Anterior vena cava (tissue), 1 donor: ENCODE measurements around a stretch of chr6.

DNA sequence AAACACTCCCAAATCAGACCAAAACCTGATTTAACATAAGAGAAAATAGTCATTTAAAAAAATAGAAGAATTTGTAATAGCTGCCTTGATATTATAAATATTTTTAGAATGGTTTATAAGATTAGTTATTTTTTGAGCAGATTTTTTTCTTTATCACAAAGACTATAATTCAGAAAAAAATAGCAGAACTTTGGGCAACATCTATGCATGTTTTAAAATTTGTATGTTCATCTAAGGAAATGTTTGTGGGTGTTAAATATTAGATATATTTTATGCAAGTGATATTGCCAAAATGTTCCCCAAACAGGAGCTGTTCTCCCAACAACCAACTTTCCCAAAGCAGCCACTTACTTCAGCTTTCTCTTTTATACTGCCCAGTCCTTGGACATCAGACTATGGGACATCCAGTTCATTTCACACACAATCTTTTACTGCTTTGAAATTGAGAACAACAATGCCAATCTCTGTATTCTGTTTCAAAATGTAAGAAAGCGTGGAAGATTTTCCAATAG is 286.6 kb downstream of the ADGB start:
- PRO-cap, result no peak

DNA sequence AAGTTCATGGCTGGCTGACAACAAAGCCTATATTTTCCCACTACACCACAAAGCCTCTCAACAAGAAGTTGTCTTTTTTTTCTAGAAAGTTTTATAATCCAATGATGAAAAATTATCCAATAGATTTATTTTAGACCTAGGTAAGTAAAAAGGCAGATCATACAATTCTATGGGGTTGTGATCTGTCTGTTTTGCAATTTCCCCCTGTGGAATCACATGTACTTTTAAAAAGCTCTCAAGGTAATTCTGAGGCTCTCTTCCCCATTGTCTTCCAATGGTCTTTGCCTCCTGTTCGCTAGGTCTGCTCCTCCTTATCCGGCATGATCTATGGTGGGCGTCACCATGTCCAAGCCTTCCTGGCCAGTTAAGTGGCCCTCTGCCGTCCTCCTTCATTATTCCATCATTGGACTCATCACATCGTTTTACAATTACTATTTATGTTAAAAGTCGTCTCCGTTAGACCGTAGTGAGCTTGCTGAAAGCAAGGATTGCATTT is 2.4 kb upstream of the STXBP5 start:
- PRO-cap, result no peak

DNA sequence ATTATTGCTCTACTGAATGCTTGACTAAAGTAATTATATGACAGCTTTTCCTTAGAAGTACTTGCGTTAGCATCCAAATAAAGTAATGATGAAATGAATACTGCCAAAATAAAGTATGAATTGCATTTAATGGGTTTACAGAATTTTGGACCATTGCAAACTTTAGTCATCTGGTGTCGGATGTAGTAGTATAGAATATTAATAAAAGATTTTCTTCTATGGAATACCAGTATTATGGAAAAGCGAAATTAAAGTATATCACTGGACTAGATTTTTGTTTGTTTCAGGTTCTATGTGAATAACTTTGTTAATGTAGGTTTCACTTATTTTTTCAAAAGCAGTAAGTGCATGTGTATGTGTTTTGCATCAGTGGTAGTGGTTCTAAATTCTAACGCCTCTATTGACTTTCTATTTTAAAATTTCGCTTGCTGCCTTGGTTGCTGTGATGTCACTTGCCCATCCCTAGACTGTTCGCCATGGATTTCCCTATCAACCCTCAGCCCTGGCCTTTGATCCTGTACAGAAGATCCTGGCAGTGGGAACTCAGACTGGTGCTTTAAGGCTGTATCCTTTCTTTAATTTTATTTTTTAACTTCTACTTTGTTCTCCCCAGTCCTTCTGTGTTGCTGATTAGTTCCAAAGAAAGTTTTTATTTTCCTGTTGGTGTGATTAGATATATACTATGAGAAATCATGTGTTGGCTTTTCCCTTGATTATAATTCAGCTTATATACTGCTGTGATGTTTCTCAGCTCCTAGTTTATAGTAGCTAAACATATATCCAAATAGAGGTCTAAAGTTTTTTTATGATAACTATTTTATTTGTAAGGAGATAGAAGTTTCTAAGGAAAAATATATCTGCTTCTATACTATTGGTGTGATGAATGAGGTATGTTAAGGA is 1.5 kb downstream of the STXBP5 start:
- PRO-cap, result no peak

DNA sequence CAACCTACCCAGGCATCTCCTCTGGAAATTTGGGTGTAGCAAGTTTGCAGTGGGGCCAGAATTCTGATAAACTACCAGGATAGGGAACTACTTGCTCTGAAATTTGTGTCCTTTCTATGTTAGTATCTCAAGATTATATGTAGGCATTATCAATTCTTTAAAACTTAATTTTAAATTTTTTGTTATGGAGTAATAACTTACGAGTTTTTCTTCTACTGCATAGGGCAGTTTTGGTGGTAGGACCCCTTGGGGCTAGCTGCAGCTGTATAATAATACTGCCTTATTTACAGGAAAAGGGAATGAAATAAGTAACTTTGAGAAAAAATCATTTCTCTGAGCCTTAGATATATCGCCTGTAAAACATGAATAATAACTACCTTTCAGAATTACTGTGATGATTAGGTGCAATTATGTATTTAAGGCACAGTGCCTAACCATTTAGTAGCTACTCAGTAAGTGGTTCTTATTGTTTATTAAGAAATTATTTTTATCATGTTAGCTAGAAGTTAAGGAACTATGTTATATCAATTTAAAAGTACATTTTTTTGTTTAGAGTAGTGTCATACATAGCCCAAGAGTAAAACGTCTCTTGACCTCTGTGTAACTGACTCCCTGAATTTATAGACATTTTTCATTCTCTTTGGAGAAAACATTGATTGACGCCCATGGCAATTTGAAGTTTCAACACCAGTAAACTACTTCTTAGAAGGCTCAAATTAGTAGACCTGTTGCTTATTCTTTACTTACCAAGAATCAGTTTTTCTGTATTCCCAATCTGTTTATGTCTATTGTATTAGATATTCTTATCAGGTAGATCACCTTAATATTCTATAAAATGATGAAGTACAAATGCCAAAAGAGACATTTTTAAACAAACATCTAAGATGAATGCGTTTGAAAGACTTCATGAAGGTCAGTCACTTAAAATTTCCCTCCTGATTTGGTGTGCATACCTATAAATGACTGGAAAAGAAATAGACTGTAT is 28.4 kb downstream of the STXBP5 start:
- PRO-cap, result no peak

- PRO-cap, result no peak
Observed at GRCh38 chr6:147255916-147256821, 52.0 kb downstream of the STXBP5 start.

DNA sequence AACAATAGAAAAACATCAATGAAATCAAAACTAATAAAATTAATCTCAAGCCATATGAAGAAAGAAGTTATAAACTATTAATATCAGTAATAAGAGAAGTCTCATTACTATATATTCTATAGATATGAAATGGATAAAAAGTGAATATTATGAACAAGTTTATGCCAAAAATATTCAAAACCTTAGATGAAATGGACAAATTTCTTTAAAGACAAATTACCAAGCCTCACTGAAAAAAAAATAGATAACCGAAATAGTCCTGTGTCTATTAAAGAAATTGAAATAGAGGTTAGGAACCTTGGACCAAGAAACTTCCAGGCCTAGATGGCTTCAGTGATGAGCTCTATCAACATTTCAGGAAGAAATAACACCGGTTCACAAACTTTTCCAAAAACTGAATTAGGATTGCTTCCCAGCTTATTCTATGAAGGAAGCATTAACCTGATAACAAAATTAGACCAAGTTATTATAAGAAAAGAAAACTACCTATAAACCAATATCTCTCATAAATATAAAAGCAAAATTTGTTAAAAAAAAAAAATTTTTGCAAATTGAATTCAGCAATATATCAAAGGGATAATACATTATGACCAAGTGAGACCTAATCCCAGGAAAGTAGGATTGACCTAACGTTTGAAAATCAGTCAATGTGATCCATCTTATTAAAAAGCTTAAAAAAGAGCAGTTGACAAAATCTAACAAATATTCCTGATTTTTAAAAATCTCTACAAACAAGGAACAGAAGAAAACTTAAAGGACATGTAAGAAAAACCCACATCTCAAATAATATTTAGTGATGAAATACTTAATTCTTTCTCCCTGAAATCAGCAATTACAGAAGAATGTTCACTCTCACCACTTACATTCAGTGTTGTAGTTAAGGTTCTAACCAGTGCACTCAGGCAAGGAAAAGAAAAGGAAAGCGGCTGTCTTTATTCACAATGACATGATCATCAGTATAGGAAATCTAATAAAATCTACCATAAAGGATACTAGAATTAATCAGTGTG is 140.5 kb upstream of the SAMD5 start:
- PRO-cap, result no peak

DNA sequence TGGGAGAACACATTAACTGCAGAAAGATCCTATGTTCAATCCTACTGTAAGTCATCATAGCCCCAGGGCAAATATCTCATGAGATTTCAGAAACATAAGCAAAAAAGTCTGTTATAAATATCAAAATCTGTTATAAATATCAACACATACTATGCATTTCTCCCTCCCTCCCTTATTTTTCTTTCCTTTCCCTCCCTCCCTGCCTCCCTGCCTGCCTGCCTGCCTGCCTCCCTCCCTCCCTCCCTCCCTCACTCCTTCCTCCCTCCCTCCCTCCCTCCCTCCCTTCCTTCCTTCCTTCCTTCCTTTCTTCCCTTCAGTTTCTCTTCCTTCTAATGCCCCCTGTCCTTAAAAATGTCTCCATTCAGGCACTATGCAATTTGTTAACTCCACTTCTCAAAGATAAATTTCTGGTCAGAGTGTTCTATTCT is 267.2 kb upstream of the SASH1 start:
- PRO-cap, result no peak

DNA sequence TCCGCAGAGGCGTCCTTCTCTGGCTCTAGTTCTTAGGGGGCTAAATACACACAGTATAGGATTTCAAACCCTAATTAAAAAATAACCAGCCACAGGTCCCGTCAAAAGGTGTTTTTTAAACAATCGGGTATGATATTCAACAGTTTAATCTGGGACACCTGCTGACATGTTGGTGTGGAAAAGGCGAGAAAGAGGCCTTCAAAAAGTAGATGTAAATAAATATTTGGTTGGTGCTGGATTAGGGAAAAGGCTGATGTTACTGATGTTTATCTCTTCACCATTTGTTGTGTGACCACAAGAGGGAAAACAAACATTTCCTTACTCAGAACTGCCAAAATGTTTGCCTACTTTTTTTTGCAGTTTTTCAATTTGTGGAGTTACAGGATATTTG is 679 bp downstream of the SASH1 start:
- PRO-cap, result no peak

GRCh38 chr6:148397931-148398760 is 55.5 kb downstream of the SASH1 start:
- PRO-cap, result no peak

GRCh38 chr6:148512972-148514176 is 170.7 kb downstream of the SASH1 start:
- PRO-cap, result bidirectional peak, plus-strand start at chr6:148513437, minus-strand start at chr6:148513325; bidirectional peak, plus-strand start at chr6:148513854, minus-strand start at chr6:148513732

DNA sequence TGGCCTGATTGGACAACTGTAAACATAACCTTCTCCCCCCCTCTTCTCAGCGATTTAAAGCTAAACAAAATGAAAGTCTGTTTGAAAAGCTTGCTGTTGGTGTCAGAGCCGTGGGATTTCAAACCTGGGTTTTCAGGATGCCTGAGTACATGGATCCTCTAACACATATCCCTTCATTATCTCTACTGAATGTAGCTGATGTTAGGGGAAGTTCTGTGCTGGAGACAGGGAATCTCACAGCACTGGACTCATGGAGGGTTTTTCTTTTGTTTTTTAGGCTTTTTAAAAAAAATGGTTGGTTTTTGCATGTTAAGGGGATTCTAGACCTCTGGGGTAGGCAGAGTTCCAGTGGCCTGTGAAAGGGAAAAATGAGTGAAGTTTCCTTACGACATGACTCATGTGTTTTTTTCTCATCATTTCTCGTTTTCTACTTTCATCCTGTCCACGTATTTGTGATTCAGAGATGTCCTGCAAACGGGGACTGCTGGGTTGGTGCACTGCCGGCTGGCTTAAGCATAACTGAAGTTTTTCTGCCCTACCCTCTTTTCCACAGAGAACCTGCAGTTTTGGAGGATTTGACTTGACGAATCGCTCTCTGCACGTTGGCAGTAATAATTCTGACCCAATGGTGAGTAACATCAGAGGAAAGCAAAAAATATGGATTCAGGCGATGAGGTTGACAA is 182.2 kb downstream of the SASH1 start:
- PRO-cap, result bidirectional peak, plus-strand start at position 477 of the sequence, minus-strand start at position 370 of the sequence

DNA sequence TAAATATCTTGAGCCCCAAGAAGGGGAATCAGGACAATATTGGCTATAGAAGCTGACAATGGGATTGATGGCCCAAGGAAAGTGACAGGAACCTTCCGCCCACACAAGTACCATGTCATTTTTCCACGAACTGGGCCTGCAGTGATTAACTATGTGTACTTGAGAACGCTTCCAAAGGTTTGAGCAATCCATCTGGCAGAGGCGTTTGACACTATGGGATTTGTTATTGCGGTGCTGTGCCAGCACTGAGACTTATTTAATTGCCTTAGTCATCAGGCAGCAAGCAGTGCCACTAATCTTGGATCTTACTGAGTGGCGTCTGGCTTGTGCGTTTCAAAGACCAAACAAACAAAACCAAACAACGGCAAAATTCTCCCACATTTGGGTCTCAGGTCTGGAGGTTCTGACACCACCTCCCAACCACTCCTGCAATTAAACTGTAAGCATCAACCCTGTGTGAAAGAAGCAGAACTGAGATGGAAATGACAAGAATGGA is 135.5 kb upstream of the UST start:
- PRO-cap, result no peak

DNA sequence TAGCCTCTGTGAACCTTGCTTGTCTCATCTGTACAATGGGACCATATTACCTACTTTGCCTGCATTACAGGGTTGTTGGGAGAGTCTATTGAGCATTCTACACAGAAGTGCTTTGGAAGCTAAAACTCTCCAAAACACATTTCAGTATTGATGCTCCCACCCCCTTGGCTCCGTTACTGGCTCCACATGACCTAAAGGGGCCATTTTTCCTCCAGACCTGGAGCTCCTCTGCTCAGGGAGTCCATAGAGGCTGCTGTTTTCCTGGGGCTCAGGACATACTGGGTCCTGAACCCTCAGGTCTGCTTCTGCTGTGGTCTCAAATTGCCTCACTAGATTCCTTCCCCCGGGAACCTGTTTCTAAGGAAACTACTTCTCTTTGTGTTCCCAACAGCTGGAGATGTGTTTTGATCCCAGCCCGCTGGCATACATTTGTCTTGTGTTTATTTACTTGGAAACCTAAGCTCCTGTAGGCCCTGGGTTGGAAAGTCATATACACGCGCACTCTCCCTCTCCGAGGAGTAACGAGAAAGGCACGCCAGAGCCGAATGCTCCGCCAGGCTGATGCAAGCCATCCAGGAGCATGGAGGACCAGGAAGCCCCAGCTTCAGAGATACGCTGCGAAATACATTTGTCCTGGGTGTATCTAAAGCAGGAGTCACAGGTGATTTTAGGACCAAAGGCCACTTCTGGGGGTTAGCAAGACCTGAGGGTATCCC is 222.8 kb downstream of the UST start:
- PRO-cap, result unidirectional peak, plus-strand start at position 575 of the sequence

DNA sequence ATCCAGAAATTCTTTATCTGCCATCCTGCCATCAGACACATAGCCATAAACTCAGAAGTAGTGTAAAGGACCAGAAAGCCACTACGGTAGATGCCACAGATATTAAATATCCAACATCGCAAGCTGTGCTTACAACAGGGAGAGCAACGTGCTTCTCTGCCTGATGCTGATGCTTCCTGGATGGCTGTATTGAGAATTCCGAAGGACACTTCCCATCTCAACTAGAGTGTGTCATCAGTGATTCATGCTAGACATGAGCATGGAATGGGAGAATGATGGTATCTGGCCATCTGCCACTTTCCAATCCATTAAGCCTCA is 265.1 kb downstream of the UST start:
- PRO-cap, result no peak

DNA sequence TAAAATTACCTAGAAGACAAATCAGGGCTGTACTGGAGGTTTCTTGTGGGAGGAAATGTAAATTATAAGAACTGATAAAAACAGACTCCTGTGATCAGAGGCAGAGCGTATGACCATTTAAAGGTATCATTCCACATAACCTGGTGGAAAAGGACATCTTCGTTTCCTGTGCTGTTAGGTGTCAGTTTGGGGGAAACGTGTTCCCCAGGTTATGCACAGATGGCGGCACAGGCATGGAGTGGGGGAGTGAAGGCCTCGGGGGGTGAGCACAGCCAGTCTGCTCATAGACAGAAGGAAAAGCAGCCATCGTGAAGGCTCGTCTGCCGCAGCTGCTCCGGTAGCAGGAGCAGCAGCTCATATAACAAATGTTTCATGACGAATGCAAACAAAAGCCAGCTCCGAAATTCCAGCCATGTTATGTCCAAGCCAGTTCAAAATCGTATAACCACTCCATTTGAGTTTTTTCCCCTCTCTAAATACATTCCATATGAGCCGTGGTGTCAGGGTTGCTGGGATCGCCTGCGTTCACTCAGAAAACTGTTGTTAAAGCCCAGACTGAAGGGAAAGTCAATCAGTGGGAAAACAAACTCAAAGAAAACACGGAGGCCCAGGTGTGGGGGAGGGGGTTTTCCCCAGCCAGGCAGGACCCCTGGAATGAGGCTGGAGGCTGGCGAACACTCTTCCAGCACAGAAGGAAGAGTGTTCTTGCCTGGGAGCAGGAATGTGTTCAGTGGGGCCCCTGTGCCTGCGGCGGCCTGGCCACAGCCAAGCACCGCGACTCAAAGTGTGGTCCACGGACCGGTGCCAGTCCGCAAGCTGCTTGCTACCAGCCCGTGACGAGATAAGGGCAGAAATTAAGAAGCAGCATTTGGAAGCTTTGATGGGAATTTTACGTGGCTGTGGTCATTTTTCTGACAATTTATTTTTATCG is 280.4 kb upstream of the TAB2 start:
- PRO-cap, result no peak

- PRO-cap, result no peak
Observed at GRCh38 chr6:149169590-149169852, 148.0 kb upstream of the TAB2 start.

DNA sequence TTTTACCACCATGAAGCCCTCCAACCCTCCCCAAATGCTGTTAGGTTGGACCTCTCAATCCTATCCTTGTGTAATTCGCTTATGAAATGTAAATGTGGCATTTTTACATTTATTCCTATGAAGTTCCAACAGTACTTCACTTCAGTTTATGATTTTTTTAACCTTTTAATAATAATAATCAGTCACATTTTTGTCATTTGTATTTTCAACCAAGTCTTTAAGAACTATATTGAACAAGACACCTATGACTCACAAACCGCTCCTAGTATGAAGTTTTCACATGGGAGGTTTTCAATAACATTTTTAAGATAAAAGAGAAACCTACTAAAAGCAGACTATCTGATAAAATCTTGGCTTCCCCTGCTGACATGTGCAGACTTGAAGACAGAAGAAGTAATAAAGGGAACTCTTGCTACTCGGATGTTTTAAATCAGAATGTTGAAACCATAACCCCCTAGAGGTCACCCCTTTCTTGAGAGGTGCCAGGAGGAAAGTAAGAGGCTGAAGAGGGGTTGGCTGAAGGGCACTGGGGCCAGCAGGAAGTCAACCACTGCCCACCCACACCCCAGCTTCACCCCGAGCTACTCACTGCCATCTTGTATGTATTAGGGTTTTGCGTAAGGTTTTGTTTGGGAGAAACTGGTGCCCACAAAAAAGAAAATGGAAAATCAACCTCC is 83.5 kb upstream of the TAB2 start:
- PRO-cap, result no peak

- PRO-cap, result no peak
Observed at GRCh38 chr6:149322902-149323213, 5.3 kb downstream of the TAB2 start.

DNA sequence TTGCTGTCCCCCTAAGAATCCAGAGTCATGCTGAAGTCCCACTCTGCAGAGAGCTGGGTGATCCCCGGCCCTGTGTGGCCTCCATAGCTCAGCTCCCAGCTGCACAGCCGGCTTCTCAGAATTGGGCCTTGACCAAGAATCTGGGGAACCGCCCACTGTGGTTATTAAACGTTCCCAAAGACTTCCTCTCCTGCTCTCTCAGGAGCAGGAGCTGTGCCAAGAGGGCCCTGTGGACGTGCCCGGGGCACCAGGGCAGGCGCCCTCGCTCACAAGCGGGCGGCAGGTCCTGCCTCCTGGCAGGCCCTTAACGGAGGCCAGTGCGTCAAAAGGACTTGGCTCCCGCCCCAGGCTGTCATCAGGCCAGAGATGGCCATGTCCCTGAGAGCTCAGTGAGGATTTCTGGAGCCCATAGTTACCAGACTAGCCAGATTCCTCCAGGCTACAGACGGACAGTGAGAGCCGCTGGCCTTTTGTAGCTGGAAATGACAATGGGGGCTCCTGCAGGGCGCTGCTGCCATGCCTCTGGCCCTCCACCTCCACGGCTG is 30.4 kb downstream of the ZC3H12D start:
- PRO-cap, result no peak

GRCh38 chr6:149473021-149473810 is 11.6 kb downstream of the ZC3H12D start:
- PRO-cap, result no peak